Ileum (tissue), 1 donor: Measurements from ENCODE around the gene OR4N4C.

GRCh38 chr15:21651466-21652028 is at the start of gene OR4N4C:
TSS of gene OR4N4C (plus strand) at chr15:21651844.
- PRO-cap, result no peak

DNA sequence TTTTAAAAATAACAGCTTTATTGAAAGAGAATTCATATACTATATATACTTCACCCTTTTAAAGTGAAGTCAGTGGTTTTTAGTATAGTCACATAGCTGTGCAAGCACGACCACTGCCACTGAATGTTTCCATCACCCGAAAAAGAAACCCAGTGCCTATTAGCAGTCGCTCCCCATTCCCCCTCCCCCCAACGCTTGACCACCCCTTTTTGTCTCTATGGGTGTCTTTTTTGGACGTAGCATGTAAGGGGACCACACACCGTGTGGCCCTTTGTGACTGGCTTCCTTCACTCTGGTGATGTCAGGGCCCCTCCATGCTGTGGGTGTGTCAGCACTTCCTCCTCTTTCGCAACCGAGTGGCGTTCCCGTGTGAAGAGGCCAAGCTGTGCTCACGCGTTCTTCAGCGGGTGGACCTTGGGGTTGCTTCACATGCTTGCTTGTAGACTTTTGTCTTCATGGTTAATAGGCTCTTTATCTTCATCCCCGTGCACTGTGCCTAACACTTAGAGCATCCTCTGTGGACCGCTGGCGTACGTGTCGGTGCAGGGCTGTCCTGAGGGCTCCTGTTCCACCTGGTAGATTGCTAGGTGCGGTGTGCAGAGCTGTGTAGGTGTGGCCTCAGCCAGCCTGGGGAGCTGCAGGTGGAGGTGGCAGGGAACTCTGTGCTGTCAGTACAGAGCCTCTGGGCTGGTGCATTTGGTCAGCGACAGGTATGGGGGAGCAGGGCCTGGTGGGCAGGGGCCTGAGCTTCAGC is 168.2 kb downstream of the OR4N4 start:
- PRO-cap, result no peak

GRCh38 chr15:22796403-22796905 is 10.0 kb downstream of the NIPA1 start:
- PRO-cap, result no peak

DNA sequence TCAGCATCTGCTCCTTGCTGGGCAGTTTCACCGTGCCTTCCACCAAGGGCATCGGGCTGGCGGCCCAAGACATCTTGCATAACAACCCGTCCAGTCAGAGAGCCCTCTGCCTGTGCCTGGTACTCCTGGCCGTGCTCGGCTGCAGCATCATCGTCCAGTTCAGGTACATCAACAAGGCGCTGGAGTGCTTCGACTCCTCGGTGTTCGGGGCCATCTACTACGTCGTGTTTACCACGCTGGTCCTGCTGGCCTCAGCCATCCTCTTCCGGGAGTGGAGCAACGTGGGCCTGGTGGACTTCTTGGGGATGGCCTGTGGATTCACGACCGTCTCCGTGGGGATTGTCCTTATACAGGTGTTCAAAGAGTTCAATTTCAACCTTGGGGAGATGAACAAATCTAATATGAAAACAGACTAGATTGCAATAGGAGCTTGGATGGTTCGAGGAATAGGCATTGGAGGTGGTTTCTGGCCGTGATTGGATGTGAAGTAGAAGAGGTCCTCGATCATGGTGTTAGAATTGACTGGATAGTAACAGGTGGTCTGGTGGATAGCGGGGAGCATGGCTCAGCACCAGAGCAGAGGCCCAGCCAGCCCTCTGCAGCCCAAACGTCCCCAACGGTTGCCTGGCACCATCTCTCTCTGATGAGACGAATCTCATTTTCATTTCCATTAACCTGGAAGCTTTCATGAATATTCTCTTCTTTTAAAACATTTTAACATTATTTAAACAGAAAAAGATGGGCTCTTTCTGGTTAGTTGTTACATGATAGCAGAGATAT is 14.5 kb upstream of the NIPA2 start:
- PRO-cap, result no peak

DNA sequence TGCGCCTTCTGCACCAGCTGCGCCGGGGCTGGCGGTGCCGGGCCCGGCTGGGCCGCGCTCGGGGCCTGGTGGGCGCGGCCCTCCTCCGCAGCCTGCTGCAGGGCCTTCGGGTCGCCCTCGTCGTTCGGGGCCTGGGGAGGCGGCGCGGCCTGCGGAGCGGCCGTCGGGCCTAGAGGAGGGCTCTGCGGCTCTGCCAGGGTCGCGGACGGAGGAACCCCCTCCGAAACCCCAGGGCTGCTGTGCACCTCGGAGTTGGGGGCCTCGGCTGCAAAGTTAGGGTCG is 254 bp downstream of the NDN start:
- PRO-cap, result no peak

DNA sequence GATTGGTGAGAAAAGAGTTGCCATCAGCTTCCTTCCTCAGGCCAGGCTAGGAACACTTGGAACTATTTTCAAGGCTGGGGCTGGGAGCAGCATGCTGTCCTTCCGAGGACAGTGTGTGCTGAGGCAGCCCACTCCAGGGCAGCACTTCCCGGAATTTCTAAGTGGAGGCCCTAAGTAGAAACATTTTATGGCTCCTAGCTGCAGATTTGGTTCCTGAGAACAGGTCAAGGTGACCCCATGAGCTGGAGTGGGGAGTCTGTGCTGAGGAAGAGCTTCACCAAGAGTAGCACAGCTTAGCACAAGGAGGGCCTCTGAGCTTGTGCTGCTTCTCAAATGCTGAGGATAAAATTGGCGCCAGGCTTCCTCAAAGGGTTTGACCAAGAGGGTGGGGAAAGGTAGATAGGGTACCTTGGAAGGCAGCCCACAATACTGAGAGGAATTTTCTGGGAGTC is 111.1 kb upstream of the NDN start:
- PRO-cap, result no peak

GRCh38 chr15:23856898-23857398 is 169.8 kb upstream of the NDN start:
- PRO-cap, result no peak

DNA sequence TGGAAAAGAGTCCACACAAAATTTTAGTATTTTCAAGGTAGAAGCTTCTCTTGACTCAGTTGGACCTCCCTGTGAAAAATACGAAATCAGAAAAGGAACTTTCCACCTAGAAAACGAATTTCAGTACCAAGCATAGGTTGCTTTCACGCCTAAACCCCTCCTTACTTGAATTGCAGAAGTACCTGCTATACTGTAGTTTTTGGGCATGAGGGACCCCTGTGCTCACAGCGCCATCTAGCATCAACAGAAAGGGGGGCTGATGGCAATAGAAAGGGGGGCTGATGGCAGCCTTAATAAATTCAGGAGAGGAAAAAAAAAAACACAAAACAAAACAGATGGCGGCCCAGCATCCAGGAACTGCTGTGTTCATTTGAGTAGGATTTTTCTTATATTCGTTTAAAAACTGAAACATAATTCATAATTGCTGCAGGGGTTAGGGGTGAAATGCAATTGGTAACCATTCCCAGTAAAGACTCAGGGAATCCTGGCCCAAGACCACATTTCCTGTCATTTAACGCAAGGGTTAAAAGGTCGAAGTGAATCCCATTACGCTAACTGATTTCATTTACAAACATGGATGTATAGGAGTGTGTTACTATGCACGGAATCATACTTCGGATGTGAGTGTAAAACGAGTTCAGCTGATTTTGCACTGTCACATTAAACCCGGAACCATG is 96.8 kb downstream of the NPAP1 start:
- PRO-cap, result no peak

- PRO-cap, result no peak
Observed at GRCh38 chr15:24847728-24848501, 106.9 kb upstream of the SNRPN start.

DNA sequence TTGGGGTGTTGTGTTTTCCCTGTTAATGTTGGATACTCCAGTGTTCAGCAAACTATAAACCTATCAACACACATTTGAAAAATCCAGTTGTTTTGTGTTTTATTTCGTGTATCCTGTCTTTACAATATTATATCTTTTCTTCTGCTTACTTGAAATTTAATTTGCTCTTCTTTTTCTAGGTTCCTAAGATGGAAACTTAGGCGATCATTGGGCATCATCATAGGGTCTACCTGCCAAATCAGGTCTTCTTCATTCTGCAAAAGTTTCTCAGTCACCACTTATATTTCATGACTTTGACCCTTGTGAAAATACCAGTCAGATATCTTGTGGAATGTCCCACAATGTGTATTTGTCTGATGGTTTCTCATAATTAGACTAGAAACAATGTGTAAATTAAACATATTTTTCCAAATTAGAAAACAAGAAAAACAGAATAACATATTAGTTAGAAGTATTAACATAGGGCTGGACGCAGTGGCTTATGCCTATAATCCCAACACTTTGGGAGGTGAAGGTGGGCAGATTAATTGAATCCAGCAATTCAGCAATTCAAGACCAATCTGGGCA is 102.5 kb upstream of the SNRPN start:
- PRO-cap, result no peak

GRCh38 chr15:24856115-24856867 is 98.5 kb upstream of the SNRPN start:
- PRO-cap, result no peak

GRCh38 chr15:25413696-25414363 is 25.0 kb downstream of the UBE3A start:
- PRO-cap, result no peak

DNA sequence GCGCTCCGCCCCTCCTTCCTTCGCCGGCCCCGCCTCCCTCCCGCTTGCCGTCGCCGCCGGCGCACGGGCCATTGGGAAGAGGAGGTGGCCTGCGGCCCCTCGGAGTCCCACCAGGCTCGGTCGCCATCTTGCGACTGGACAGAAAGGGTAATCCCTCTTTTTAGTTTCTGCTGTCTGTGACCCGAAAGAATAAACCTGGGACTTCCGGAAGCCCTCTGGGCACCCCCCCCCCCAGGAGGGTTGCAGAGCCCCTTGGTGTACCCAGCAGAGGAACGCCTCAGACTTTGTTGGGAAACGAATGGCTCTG is 265 bp upstream of the UBE3A start:
- PRO-cap, result bidirectional peak, plus-strand start at position 71 of the sequence, minus-strand start outside the sequence

DNA sequence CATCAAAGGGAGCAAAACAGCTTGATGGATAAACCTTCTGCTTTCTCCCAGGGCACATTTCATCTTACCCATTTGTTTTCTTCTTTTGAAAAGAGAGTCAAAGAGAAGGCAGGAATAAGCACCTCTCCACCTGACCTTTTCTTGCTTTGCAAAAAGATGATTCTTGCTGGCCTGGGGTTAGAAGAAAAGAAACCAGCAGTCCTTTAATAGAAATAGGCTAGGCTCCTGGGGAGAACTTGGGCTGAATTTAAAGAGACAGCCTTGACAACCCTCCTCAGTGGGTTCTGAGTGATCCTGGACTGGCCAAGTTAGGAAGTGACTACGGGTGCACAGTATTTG is 92.4 kb upstream of the UBE3A start:
- PRO-cap, result no peak

GRCh38 chr15:25631835-25632169 is 193.0 kb upstream of the UBE3A start:
- PRO-cap, result no peak

DNA sequence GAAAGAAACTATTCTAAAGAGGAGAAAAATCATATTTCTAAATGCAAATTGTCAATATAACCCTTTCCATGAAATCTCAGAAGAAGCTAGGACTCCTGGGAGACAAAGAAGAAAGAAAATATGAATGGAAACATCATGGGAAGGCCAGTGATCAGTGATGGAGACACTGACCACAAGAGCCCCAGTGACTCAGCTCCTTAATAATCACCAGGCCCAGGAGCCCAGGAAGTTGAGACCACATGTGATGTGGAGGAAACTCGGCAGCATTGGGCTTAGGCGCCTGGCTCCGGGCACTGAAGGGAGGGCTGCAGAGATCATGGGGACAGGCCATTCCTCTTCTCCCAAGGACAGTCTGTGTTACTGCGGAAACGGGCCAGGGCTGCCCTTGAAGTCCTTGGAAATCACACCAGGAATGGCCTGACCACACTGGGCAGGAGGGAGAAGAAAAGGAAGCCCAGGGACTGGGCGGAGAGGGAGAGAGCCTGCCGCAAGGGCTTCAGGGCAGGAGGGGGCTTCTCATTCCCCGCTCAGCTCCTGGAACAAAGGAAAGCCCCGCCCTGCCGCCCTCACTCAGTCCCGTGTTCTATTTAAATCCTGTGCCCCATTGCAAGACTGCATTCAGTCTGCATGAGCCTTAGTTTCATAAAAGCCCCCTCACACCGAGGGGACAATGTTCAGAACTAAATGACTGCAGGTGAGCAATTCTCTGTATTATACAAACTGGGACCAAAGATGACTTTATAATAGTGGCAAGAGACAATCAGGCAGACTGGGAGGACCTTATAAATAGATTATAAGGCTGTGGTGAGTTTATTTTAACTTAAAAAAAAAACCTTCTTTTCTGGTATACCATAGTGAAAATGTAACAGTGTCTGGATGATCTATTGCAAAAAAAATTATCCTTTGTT is 205.3 kb upstream of the UBE3A start:
- PRO-cap, result no peak

DNA sequence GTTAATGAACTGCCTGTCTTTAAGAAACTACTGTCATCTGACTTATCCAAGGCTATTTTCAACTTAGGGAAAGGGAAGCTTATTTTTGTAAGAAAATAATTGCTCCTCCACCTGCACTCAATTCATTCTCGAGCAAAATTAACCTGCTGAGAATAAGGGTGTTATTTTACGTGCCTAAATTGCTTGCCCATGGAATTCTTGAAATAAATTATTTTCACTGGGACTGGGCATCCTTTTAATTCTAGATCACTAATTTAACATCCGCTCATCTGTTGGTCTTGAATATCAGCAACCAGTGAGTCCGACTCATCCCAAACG is 100.1 kb downstream of the ATP10A start:
- PRO-cap, result no peak

DNA sequence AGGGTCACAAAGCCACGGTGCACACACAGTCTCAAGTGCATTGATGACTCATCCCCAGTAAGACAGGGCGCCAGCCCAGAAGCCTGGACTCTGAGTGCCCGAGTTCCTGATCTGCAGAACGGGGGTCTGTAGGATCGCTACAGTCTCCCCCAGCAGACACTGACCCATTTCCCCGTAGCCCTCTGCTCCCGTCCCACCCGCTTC is 75.0 kb downstream of the ATP10A start:
- PRO-cap, result no peak

DNA sequence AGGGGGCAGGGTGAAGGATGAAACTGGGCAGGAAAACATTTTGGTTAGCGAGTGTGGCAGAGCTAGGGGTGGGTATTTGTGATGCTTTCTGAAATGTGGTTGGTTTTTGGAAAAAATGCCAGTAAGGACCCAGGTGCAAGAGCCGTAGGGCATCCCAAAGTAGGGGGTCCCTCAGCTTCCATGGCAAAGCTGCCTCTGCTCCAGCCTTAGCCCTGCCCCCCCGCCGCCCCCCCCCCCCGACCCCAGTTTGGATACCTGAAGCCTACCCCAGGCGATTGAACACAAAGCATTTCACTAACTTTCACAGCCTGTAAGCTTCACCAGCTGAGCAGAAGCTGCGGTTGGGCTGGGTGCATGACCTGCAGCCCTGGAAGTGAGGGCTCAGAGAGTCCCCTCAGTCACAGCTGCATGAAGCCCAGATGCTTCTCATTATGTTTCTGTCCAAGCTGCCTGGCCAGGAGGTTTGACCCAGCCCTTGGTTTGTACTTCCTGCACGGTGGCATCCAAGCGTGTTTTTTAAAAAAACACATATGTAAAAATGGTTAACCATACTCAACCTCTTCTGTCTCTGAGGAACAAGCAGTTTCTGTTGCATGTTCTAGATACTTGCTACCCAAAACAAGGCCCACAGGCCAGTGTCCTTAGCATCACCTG is 75.8 kb upstream of the ATP10A start:
- PRO-cap, result no peak

- PRO-cap, result no peak
Observed at GRCh38 chr15:26013979-26014240, 150.8 kb upstream of the ATP10A start.